AG08470 (cell line): ENCODE data around the genes FBXW8 and RFC5.

GRCh38 chr12:116064711-116065175, 212.8 kb downstream of the MED13L start:
- RRBS, result no CpG with 5 or more reads among the region's 4 CpGs

GRCh38 chr12:116264514-116265375, 12.7 kb downstream of the MED13L start:
- RRBS, result no CpG with 5 or more reads among the region's 4 CpGs

- RRBS, result no CpG with 5 or more reads among the region's 1 CpG
These were observed 47.7 kb upstream of the MED13L start for GRCh38 chr12:116325296-116325586.

DNA sequence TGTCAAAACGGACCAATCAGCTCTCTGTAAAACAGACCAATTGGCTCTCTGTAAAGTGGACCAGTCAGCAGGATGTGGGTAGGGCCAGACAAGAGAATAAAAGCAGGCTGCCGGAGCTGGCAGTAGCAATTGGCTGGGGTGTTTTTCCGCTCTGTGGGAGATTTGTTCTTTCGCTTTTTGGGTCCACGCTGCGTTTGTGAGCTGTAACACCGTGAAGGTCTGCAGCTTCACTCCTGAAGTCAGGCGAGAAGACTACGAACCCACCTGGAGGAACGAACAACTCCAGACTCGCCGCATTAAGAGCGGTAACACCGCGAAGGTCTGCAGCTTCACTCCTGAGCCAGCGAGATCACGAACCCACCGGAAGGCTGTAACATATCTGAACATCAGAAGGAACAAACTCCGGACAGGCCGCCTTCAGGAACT, 76.4 kb downstream of the SPRING1 start:
- RRBS, result no CpG with 5 or more reads among the region's 20 CpGs

GRCh38 chr12:116802771-116804109, 65.1 kb downstream of the RNFT2 start:
- RRBS, result no CpG with 5 or more reads among the region's 13 CpGs

DNA sequence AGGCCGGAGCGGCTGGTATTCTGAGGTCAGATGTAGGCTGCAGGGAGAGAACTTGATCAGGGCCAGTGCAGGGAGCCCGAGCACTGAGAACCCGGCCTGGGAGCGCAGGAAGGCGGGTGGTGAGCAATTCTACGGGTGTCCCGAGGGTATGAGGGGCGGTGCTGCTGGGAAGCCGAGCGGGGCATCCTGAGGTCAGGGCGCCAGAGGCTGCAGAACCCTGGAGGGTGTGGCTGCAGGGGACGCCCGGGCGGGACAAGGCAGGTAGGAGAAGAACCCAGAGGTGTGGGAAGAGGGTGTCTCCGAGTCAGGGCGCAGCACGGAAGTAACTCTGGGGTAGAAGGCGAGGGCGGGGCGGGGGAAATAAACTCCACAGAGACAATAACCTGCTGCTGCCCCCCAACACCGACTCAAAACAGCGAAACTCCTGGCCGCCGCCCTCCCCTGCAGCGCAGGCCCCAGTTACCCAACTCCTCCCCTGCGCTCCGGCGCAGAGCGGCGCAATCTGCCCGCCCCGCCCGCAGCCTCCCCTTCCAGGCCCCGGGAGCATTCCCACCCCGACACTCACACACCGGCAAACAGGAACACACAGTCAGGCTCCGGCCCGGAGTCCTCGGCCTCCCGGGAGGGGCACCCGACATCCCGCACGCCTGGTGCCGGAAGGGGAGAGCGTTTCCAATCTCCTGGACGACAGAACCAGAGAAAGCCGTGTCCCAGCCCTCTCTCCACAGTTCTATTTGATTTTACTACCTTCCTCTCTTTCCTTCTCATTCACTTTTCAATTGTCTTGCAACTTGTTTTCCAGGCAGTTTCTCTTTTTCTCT, 2.5 kb downstream of the HRK start:
- RRBS, result 10% methylated on average over 12 of the region's 48 CpGs

DNA sequence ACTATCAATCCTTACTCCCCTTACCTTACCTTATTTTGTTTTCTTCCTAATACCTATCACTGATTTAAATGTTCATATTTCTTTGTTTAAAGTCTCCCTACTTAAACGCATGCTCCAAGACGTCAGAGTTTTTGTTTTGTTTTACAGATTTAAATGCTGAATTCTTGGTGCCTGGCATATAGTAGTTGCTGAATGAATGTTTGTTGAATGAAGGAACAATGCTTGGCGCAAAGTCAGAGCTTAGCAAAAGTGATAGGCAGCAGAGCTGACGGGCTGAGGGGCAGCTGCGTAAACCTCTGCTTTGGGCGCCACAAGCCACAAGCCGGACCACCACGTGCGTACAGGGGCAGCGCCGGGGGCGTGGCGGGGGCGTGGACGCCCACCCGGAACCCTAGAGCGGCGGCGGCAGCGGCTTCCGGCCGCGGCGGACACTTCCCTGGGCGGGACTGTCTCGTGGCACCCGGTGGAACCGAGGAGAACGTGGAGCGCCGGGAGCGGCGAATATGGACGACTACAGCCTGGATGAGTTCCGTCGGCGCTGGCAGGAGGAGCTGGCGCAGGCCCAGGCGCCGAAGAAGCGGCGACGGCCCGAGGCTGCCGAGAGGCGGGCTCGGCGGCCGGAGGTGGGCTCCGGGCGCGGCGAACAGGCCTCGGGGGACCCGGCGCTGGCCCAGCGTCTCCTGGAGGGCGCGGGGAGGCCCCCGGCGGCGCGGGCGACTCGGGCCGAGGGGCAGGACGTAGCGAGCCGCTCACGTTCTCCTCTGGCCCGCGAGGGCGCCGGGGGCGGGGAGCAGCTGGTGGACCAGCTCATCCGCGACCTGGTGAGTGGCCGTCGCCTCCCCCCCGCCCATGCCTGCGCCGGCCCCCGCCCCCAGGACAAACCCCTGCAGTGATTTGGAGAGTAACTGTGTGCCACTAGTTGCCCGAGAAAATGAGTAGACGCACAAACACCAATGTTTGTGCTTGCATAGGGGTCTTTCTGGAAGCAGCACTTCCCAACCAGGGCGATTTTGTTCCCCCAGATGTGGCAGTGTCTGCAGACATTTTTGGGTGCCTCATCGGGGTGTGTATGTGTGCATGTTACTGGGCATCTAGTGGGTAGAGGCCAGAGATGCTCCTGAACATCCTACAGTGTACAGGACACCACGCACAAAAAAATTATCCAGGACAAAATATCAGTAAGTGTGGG, at the start of gene FBXW8:
Gene FBXW8 (plus strand): TSS at position 416 of the 1,189 bp plus-strand sequence.
- RRBS, result 1% methylated on average over 33 of the region's 88 CpGs

- RRBS, result no CpG with 5 or more reads among the region's 2 CpGs
These were observed 200.8 kb upstream of the NOS1 start for GRCh38 chr12:117562177-117562754.

DNA sequence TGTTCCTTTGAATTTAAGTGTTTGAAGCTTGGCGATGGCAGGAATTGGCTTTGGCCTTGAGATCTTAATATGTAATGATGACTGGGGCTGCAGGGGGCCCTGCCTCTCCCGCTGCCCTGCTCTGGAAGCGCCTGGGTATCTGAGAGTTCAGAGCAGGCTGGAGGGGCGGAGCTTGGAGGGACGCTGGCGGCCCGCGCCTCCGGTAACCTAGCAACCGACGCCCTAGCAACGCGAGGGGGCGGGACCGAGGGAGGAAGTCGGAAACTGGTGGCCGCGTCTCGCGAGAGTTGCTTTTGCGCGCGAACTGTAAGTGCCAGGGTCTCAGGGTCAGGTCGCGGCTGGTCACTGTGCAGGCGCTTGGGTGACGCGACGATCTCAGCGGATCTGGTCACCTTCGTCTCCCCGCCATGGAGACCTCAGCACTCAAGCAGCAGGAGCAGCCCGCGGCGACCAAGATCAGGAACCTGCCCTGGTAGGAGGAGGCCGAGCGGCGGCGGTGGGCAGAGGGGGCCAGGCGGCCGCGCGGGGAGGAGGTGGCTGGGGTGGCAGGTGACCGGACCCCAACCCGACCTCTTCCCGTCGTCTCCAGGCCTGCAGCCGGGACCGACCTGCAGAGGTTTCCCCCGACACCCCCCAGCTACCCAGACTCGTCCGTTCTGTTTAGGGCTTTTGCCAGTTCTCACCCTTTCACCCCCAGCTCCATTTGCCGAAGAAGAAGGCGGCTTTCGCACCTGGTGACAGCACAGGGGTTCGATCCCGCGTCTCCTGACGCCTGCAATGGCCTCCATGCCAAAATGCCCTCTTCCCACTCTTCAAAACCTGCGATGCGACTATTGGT, at the start of gene RFC5:
Gene RFC5 (plus strand): TSS at position 283 of the 838 bp plus-strand sequence.
- RRBS, result 1% methylated on average over 5 of the region's 61 CpGs

DNA sequence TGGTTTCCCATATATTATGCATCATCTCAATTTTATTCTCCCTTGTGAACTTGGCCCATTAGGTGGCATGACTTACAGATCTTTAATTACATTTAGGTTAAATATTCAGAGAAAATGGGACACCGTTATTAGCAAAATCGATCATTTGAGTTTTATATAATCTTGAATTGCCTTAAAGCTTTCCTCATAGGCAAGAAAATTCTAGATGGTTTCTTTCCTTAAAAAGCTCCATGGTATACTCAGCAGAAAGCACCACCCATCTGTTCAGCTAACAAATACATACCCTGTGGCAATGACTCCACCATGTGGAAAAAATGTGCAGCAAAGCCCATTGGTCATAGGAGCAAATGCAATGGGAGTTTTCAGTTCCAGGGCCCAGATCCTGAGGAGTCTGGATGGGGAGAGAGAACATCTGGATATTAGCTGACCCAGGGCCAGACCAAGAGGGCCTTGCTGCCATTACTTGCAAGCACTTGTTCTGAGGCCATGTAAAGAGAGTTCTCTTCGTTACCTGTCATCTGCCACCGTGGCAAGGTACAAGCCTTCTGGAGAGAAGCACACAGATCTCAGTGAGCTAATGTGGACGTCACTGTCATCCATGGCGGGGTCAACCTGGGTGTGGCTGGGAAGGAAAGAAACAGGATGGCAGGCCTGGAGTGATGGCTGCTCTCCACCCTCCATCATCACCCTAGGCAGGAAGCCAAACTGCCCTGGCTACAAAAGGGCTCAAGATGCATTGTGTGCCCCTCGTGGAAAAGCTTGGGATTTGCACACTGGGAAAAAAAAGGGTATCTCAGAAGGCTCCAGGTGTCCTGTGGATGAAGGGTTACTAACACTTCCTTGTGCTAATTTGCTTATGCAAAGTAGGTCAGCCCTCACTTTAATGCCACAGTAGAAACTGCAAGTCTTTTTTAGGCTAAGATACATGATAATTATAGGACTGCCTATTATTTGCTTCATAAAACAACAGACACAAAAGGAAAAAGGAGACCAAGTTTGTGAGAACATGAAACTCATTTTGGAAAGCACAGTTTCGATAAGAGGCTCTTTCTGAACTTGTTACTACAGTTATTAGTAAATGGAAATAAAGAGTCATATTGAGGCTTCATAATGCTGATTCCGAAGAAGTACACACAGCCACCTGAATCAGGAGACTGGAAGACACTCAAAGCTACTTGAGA, 18.6 kb downstream of the RFC5 start:
- RRBS, result no CpG with 5 or more reads among the region's 9 CpGs

DNA sequence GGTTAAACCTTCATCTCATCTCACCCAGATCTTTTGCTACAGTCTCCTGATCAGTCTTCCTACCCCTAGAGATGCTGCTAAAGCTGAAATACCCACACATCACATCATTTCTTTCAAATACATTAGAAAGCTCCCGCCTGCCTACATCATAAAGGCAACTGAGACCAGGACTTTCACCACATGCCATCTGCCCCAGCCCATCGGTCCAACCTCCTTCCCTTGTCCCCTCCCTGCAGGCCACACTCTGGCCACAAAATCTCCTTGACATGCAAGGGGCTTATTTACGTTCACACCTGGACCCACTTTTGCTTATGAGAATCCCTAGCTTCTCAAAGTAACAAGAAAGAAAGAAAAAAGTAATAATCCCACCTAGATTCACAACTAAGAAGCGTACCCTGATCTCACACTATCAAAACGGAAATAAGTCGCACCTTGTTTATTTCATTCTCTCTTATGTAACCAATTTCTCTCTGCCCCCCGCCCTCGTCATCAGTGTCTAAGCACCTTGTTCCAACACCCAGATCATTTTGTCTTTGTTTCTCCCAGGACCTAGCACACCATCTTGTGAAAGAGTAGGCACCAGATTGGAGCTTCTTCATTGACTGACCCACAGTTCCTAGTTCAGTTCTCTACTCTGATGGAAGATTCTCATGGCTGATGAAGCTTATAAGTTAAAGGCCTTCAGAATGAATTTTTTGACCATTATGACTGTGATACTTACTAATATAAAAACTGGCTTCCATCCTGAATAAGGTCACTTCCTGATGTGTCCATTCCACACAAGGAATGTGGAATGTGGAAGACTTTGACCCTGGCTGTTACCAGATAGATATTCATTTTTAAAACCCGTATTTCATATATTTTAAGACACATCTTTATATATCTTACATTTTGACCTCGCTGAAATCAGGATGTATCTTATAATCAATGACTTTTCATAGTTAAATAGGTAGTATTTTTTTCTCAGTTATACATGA, 7.7 kb downstream of the WSB2 start:
- RRBS, result no CpG with 5 or more reads among the region's 10 CpGs

- RRBS, result 2% methylated on average over 5 of the region's 51 CpGs
These were observed 1.1 kb upstream of the WSB2 start for GRCh38 chr12:118061735-118062906.

- RRBS, result no CpG with 5 or more reads among the region's 1 CpG
These were observed 18.8 kb downstream of the CCDC60 start for GRCh38 chr12:119353382-119353721.

GRCh38 chr12:120011838-120012976, 23.2 kb downstream of the BICDL1 start:
- RRBS, result no CpG with 5 or more reads among the region's 15 CpGs

DNA sequence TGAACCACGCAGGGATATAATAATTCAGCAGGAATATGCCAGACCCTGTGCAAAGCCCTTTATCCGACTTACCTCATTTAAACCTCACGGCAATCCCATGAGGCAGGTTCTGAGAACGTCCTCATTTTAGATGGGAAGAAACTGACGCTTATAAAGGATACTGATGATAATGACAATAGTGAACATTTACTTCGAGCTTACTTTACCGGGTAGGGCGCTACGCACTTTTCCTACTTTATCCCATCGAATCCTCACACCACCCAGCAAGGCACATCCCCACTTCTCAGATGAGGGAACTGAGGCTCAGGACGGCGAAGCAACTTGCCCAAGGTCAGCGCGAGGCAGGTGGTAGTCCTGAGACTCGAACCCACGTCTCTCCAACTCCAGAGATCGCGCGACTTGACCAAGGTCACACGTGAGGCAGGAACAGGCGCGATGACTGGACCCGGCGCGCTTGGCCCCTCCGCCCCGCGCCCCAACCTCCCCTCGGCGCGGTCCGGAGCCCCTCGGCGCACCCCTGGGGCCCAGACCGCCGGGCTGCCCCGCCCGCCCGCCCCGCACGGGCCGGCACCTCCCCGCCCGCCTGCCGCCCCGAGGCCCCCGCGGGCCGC, 503 bp downstream of the RAB35 start:
- RRBS, result 2% methylated on average over 22 of the region's 49 CpGs

DNA sequence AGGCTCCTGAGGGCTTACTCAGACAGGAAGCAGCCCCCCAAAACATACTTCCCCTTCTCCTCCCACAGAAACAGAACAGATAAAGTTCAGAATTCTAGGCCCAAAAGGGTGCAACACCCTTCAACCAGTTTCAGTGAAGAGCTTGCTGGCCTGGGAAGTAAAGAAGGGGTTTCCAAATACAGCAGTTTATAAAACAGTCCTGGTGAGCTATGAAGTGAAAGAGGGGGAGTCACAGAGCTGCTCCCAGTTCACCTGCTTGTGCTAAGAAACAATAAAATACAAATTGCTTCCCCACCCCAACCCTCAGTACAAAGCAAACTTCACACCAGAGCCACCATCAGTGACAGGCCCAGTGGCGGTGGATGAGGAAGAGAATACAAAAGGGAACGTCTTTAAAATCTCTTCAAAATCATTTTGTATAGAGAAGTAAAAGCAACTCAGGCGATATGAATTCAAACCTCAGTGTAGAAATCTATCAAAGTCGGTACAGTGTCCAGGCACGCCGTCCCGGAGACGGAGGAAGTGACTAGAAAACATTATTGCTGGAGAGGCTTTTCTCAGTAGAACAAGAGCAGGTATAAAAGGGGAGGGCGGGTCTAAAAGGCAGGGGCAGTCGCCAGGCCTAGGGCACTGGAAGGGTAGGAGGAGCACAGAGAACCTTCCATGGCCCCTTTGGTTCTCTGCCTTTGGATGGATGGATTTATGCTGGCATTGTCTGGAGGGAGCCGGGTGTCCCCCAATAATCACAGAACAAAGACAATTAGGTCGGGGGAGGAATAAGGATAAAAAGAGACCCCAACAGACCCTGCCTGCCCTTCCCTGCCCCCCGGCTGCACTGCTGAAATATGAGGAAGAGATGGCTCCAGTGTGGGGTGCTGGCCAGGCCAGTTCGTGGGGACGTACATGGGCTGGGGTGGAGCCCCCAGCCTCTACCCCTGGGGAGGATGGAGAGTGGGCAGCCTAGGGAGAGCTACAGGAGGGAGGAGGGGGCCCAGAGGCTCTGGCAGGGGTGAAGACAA, 10.5 kb upstream of the RPLP0 start:
- RRBS, result 88% methylated on average over 2 of the region's 15 CpGs

GRCh38 chr12:120238909-120239385, 26.6 kb downstream of the PXN start:
- RRBS, result no CpG with 5 or more reads among the region's 10 CpGs

DNA sequence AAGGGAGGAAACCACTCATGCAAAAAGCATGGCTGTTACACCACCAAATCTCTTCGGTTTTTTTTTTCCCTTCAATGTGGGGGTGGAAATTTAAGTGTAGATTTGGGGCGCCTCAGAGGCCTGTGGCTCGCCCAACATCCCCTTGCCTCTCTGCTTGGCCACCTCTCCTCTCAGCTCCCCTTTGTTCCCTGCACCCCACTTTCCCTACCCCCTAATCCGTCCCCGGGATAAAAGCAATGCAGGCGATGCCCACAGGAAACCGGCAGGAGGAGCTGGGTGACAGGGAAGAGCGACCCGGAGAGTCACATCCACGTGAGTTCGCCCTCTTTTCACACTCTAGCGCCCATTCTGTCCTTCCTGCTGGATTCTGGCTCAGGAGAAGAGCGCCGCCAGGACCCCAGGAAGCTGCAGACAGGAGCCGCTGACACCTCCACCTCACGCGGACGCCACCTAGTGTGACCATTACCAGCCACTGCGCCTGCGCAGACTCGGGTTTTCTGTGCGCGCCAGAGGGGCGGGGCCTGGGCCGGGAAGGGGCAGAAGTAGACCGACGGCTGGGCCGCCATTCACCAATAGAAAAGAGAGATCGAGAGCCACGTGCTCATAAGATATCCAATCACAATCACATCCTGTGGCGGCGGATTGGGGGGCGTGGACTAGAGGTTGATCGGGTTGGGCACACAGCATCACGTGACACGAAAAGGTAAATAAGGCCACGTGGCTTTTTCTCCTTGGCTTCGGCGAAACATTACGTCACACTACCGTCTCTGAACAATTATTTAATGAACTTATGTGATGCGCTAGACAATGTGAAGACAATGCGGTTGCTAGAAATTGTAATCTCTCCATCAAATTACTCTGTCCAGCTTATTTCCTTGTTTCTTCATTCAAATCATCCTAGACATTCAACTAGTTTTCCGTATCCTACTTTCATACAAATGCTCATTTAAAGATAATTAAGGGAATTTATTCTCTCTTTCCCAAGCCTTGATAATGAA, 10.2 kb downstream of the PLA2G1B start:
- RRBS, result no CpG with 5 or more reads among the region's 44 CpGs

- RRBS, result no CpG with 5 or more reads among the region's 5 CpGs
These were observed 12.4 kb downstream of the MSI1 start for GRCh38 chr12:120356681-120356904.

- RRBS, result 9% methylated on average over 6 of the region's 22 CpGs
These were observed 20.2 kb upstream of the MSI1 start for GRCh38 chr12:120388903-120389735.